Endometrial microvascular endothelial cells (primary cell): ENCODE data around the genes GJB1, FAM236B and FAM236C.

GRCh38 chrX:71214817-71215624 lies 8.0 kb upstream of the GJB1 start:
- RAMPAGE, long total RNA, result no peak

DNA sequence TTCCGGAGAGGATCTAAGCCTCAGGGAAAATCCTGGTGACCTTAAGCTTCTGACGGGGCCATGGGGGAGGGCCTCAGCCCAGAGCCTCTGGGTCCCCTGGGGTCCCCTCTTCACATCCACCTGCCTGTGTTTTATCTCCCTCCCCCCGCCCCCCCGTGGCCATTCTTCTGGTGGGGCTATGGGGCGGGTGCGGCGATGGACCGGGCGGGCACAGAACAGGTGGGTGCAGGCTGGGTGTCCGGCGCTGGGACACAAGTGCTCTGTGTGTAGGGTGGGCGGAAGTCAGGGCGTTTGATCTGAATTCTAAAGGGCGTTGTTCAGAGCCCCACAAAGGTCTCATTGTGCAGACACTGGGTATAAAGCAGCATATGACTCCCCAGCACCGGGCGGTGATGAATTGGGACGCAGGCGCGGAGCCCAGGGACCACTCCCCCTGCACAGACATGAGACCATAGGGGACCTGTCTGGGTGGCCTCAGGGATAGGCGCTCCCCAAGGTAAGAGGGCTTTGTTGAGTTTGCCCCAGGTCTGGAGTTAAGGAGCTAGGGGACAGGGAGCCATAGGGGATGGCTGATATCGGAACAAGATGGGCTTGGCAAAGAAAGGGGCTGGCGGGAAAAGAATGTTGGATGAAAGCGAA lies at the start of gene GJB1:
TSS of gene GJB1 (plus strand) at position 385 of the 639 bp plus-strand sequence.
- RAMPAGE, long total RNA, result no peak

DNA sequence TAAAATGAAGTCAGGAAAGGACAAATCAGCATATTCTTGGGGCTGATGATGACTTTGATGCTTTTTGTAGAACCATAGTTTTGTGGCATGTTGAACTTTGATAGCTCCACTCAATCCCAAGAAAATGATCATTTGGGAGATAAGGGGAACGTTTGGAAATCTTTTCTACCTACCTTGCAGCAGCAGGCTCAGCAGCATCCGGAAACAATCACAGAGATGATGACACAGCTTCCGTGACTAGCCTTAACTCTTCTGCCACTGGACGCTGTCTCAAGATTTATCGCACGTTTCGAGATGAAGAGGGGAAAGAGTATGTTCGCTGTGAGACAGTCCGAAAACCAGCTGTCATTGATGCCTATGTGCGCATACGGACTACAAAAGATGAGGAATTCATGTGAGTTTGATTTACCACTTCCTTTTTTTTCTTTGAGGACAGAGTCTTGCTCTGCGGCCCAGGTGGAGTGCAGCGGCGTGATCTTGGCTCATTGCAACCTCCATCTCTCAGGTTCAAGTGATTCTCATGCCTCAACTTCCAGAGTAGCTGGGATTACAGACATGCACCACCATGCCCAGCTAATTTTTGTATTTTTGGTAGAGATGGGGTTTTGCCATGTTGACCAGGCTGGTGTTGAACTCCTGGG lies 31.0 kb downstream of the TAF1 start:
- RAMPAGE, long total RNA, result no peak

DNA sequence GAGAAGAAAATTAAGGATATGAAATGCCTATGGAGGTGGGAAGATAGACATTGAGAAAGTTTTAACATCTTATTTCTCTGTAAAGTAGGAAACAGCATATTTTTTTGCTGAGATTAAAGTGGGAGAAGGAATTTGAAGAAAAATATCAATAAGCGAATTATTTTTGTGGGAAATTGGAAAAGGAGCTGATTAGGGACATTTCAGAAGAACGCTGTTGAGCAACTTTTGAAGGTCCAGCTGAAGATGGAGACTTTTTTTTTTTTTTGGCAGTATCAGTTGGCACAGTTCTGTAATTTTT lies 66.0 kb downstream of the TAF1 start:
- RAMPAGE, long total RNA, result no peak

DNA sequence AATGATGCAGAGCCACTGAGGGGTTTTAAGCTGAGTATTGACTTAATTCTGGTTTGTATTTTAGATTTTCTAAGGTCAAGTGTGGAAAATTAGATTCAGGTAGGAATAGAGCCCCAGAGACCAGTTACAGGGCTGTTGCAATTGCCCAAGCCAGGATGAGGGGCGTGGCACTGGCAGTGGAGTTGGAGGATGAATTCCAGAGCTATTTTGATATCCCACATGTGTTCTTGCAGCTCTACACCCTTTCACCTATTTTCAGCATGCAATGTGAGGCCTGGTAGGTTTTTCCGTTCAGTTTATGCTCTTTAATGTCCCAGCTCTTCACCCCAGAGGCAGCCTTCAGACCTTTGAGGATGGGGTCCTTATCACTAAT lies 17.9 kb upstream of the OGT start:
- RAMPAGE, long total RNA, result no peak

- RAMPAGE, long total RNA, result no peak
Measured at GRCh38 chrX:71537772-71538152, 4.9 kb downstream of the OGT start.

DNA sequence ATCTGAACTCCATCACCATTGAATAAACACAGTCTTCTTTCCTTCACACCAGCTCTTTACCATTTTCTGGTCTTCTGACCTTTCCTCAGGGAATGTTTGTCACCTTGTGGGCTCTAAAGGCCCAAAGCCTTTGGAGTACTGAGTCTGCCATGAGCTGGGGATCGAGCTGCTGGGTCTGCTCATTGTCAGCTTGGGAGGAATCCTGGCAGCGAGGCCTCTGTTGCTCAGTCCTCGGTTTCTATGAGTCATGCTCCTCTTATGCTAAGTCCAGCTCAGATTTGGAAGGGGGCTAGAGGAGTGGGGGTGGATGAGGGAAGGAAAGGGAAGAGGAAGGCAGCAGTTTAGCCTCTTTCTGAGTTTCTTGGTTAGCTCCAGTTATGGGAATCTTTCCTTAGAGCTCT lies 31.1 kb downstream of the NHSL2 start:
- RAMPAGE, long total RNA, result no peak

DNA sequence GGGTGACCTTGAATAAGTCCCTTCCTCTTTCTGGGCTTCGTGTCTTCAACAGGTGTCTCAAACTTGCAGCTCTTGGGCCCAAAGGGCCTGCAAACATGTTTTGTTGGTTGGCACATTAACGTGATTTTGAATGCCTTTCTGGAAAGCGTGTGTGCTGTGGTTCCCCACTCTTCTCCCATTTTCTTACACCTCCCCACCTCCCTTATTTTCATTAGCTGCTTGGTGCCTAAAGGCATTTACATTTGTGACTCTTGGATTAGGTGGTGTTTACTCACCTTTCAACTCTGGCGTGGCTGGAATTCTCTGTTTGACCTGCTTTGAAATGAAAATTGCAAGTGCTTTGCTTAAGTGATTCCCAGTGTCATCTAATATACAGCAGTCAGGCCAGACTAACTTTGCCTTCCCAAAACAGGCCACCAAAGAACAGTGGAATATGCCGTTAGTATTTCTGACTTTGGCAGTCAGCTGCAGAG lies 80.5 kb downstream of the NHSL2 start:
- RAMPAGE, long total RNA, result no peak

DNA sequence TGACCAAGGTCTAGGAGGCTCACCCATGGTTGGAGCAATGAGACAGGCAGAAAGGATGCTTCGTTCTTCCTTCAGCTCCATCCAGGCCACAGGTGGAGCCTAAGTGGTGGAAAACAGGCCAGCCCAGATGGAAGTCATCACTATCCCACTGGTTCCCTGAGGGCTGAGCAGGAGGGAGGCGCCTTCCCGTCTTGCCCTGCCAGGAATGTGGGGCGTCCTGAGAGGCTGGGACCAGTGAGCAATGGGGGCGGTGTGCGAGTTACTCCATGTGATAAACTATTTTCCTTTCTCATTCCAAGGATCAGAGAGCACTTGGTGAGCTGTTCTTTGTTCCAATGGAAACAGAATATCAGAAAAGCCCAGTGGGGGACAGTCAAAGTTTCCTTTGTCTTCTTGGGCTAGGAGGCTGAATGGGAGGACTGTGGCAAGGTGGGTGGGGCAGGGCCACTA lies 86.1 kb downstream of the NHSL2 start:
- RAMPAGE, long total RNA, result no peak

DNA sequence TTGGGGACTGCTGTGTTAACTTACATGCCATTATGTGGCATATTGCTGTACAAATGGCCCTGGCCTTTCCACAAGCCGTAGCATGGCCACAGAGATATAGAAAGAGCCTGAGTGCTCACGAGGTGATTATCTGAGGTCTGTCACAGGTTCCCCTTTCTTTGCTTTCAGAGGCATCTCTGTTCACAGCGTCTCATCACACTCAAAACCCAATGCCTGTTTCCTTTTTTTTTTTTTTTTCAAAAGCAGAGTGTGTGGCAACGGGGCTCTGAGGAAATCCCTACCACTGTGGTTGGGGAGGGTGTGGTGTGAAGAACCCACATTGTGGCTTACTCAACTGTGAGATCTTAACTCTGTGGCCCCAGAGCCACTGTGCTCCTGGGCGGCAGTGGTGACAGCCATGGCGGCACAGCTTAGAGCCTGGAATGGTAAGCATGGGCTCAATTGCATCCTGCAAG lies 80.7 kb upstream of the PIN4 start:
- RAMPAGE, long total RNA, result no peak

- RAMPAGE, long total RNA, result no peak
Measured at GRCh38 chrX:72125813-72126778, 55.5 kb upstream of the PIN4 start.

DNA sequence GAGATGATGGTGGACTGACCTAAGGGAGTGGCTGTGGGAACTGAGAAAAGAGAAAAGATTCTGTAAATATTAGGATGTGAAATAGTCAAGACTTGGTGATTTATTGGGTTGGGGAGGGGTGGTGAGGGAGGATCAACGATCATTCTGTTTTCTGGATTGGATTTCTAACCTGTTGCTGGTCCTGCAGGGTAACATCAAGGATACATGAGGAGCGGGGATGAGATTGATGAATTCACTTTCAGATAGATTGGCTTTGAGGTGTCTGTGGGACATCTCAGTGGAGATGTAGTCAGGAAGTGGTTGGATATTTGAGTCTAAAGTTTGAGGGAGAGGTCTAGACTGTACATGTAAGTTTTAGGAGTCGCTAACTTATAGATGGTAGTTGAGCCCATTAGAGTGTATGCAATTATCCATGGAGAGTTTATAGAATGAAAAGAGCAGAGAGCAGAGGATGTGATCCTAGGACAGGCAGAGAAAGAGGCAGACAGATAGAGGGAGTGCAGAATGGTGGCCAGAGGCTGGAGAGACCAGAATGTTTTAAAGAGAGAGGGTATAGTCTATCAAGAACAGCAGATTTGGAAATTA lies 1.5 kb downstream of the PIN4 start:
- RAMPAGE, long total RNA, result no peak

- RAMPAGE, long total RNA, result no peak
Measured at GRCh38 chrX:72347411-72347763, 41.7 kb upstream of the CITED1 start.

- RAMPAGE, long total RNA, result no peak
Measured at GRCh38 chrX:72459080-72459365, 113.6 kb downstream of the HDAC8 start.

DNA sequence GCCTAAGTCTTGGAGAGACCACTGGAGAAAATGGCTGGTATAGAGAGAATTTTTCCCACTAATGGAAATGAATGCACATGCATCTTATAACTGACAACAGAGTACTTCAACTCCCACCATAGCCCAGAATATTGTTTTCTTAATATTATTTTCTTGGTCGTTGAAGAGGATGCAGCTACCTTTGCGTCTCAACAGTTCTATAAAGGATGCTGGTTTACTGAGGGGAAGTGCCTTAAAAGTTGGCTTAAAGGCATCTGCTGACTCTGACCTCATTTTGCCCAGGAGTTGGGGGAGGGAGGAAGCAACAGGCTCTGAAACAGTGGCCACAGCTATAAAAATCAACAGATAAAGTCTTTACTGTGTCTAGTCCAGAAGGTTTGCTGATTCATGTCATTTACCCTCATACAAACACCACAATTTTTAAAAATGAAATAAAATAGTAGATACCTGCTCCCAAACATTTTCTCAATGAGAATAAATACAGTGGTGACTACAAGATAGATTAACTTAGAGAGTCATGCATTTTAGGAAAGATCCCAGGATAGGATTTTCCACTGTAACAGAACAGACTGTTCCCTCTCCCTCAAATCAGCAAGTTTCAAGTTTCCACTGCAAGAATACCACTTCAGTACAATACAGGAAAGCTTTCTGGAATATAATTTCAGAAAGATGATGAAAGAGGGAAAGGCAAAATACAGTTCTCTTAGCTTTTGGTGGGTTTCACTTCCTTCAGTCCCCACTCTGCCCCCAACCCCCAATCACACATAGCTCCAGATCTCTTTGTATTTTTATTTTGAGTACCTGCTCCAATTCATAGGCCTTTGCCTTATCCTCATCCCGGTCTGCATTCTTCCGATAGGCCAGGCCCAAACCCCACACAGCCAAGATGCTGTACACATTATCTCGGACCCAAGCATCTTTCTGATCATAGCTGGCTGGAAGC lies 1.9 kb downstream of the PHKA1 start:
- RAMPAGE, long total RNA, result no peak

- RAMPAGE, long total RNA, result no peak
Measured at GRCh38 chrX:72714383-72715091, 431 bp upstream of the PHKA1 start.

DNA sequence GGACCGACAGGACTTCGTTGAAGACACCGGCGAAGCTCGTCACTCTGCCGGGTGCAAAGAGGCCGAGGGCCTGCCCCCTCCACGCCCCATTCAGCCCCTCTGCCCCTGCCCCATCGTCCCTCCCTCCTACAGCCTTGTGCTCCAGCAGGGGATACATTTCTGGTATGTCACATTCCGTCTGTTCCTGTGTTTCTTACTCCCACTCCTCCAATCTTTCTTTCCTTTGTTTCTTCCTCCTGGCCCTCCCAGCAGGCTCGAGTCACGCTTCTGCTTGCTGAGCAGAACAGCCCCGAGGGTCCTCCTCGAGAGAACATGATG lies at the start of gene FAM236B:
TSS of gene FAM236B (minus strand) at position 71 of the 318 bp plus-strand sequence.
- RAMPAGE, long total RNA, result no peak

GRCh38 chrX:72912436-72912748 lies at the start of gene FAM236C:
FAM236C (plus strand) TSS chrX:72912615.
- RAMPAGE, long total RNA, result no peak

- RAMPAGE, long total RNA, result no peak
Measured at GRCh38 chrX:73563982-73564473, 1.0 kb downstream of the CHIC1 start.

- RAMPAGE, long total RNA, result no peak
Measured at GRCh38 chrX:74217150-74217770, 86.7 kb upstream of the ZCCHC13 start.